Kidney (tissue), 2 donors: ENCODE measurements around the gene C17orf58.

GRCh38 chr17:67947453-67948522 is 48.5 kb downstream of the C17orf58 start:
- PRO-cap, result no peak
- RRBS, result no CpG with 5 or more reads among the region's 15 CpGs

DNA sequence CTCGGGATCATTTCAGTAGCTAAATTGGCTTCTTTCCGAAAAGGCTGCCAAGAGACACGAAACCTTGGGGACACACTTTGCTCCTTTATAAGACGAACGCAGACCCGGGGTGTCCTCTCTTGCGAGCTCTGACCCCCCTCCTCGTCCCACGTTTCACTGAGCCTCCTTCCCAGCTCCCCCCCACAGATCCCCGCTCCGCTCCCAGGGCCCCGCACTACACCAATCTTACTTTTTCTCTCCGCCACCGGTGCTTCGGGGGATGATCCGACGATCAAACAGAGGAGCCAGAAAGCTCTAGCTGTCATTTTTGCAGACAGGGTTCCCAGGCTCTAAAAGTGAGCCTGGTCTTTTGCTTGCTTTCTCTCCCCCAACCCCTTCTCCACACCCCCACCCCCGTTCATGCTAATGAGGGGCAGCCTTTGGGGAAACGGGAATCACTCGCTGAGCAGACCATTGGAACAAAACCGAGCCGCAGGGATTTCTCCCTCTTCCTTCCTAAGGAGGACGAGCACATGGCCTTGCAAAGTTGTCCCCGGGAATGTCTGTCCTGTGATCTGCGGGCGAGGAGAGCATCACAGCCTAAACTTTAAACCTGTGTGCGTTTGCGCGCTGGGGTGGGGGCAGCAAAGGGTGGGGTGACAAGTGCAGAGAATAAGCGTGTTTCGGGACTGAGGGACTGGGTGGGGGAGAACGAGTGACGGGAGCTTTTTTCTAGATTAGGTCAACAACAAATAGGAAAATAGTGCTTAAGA is at the start of gene C17orf58:
Gene C17orf58, minus strand, starts transcription at position 576 of the 752 bp plus-strand sequence.
- PRO-cap, result no peak
- RRBS, result 2% methylated on average over 5 of the region's 33 CpGs

GRCh38 chr17:68099862-68100436 is 64.4 kb downstream of the KPNA2 start:
- PRO-cap, result no peak
- RRBS, result no CpG with 5 or more reads among the region's 12 CpGs

GRCh38 chr17:68151676-68153025 is 95.7 kb upstream of the AMZ2 start:
- PRO-cap, result no peak
- RRBS, result 95% methylated on average over 1 of the region's 38 CpGs

DNA sequence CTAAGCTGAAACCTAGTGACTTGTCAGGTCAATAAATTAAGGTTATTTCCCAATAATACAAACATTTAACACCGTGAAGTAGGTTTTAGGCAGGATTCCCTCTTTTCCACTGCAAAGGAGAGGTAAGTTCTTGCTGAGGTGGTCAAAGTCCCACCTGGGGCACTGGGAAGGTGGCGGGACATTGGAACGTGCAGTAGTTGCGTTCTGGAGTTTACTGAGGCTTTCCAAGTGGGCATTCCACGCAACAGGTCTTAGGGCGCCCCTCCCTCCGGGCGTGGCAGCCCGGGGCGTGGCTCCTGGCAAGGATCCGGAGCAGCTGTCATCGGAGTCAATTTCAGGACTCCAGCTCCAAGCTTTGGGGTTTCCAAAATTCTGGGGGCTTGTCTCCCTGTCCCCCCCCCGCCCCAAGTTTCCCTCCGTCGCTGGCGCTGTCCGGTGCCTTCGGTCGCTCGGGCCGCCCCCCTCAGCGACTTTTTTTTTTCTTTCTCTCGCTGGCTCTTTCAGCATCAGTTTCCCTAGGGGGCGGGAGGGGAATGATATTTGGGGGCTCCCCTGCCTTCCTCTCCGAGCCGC is 43.1 kb upstream of the AMZ2 start:
- PRO-cap, result no peak
- RRBS, result 1% methylated on average over 5 of the region's 26 CpGs

GRCh38 chr17:68248187-68248652 is 377 bp downstream of the AMZ2 start:
- PRO-cap, result no peak
- RRBS, result no CpG with 5 or more reads among the region's 22 CpGs

DNA sequence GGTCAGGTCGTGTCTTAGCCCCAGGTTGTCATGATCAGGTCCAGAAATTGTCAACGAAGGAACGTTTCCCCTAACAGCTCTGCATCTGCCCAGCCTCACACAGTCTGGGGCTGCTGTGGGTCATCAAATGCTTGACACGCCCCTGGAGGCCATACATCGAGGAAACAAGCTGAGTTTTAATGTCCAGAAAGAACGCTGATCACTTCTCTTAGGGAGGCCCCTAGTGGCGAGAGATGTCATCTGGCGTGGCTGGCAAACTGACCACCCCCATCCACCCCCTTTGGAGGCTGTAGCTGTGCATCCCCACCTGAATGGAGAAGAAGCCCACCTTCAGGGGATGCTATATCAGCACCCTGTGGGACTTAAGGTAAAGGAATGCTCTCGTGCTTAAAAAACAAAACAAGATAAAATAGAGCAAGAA is 58.3 kb downstream of the WIPI1 start:
- PRO-cap, result no peak
- RRBS, result no CpG with 5 or more reads among the region's 9 CpGs

DNA sequence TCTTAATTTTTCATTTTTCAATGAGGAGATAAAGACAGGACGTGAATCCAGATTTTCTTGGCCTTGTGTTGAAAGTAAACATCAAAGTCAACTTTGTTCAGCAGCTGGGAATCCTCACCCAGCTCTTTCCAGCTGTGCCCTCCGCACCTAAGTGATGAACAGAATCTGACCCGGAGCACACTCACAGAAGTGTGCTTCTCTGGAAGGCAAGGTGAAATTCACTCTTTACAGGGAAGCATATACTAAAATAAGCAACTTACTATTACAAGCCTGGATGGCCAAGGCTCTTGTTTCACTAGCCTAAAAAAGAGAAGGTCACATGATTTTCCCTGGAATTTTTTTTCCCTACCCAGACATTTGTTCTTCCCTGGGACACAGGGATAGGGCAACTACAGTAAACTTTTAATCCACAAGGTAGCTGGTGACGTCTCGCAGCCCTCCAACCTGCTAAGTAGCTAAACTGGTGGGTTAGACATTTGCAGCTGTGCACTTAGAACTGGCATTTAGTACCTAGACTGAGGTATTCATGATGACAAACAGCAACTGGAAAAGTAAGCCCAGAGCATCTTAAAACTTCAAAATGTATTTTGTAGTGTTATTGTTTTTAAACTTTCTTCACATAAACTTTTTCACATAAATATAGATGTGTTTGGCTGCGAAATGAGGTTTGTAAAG is 3.1 kb downstream of the WIPI1 start:
- PRO-cap, result no peak
- RRBS, result no CpG with 5 or more reads among the region's 6 CpGs

DNA sequence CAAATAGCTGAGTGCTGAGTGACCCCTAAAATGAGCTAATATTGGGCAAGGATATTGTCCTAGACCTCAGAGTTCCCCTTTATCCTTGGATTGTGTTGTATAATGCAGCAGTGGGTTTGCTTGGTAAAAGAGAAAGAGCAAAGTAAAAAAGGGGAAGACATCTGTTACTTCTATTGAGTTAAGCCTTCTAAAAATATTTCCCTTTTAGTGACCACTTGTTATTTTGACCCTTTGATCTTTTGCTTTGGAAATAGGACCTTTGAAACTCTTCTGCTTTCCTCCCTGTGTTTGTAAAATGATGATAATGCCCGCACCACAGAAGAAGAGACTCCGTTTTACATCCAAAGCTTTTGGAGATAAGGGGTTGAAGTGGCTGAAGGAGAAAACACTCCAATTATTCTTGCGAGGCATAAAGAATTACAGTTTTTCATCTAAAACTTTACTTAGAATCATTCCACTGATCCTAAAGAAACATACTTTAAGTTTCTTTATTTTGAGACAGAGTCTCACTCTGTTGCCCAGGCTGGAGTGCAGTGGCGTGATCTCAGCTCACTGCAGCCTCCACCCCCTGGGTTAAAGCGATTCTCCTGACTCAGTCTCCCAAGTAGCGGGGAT is 26.9 kb upstream of the PRKAR1A start:
- PRO-cap, result no peak
- RRBS, result no CpG with 5 or more reads among the region's 6 CpGs

GRCh38 chr17:68514683-68515246 is 2.5 kb downstream of the PRKAR1A start:
- PRO-cap, result no peak
- RRBS, result no CpG with 5 or more reads among the region's 8 CpGs

DNA sequence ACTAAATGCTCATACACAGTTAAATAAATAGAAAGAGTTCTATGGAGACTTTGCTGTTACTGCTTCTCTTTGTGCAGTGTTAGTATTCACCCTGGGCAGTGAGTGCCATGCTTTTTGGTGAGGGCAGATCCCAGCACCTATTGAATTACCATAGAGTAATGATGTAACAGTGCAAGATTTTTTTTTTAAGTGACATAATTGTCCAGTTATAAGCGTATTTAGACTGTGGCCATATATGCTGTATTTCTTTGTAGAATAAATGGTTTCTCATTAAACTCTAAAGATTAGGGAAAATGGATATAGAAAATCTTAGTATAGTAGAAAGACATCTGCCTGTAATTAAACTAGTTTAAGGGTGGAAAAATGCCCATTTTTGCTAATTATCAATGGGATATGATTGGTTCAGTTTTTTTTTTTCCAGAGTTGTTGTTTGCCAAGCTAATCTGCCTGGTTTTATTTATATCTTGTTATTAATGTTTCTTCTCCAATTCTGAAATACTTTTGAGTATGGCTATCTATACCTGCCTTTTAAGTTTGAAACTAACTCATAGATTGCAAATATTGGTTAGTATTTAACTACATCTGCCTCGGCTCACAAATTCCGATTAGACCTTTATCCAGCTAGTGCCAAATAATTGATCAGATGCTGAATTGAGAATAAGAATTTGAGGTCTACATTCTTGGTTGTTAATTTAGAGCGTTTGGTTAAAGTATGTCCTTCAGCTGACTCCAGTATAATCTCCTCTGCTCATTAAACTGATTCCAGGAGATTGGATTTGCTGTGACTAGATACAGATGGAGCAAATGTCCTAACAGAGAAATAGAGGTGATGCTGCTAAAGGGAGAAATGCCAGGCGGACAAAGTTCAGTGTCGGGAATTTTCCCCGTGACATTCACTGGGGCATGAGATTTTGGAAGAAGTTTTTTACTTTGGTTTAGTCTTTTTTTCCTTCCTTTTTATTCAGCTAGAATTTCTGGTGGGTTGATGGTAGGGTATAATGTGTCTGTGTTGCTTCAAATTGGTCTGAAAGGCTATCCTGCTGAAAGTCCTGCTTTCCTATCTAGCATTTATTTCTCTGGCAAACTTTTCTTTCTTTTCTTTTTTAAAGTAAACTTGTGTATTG is 18.8 kb downstream of the PRKAR1A start:
- PRO-cap, result no peak
- RRBS, result no CpG with 5 or more reads among the region's 7 CpGs

DNA sequence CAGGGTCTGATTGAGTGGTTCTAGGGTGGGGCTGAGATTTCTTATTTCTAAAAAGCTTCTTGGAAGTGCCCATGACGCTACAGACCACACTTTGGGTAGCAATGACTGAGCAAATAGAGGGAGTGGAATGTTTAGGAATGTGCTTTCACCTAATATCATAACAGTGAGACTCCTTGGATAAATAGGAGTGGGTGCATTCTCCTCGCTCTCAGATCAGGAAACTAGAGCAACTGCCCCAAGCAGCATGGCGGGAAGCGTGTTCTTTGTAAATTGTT is 30.8 kb downstream of the PRKAR1A start:
- PRO-cap, result no peak
- RRBS, result no CpG with 5 or more reads among the region's 4 CpGs

GRCh38 chr17:68591500-68591915 is 9.7 kb downstream of the FAM20A start:
- PRO-cap, result no peak
- RRBS, result no CpG with 5 or more reads among the region's 12 CpGs

DNA sequence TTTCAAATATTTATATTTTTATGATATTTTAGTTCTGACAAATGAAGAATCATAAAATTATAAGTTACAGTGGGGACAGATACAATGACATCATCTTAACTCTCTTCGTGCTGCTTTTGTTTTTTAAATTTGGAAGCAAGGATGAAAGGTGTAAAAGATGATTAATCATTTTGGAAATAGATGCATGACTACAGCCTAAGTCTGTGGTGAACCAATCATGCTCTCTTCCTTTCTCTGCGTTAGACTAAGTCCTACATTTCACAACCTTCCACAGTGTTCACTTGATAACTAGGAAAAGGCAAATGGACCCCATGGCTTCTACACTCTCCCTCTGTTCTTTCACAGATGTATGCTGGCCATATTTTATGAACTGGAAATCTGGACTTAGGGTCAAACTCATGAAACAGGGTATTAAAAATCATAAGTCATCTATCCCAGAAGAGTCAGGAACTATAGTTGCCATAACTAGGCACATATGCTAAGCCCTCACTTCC is 11.4 kb upstream of the FAM20A start:
- PRO-cap, result no peak
- RRBS, result no CpG with 5 or more reads among the region's 2 CpGs

GRCh38 chr17:68820795-68821559 is 134.2 kb downstream of the ABCA8 start:
- PRO-cap, result no peak
- RRBS, result no CpG with 5 or more reads among the region's 8 CpGs

DNA sequence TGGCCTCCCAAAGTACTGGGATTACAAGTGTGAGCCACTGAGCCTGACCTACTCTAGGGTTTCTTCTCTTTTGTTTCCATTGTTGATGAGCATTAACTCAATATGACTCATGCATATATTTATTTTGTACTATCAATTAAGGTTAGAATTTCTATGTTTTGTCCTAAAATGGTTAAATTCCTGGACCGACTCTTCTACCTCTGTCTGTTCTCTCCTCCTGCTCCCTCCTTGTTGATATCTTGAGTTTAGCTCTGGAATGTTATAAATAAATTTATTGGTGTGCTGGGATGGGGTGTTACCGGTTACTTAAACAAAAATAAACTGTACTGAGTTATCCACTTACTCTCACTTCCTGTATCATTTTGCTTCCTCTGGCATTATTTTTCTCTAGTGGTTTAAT is 120.2 kb downstream of the ABCA8 start:
- PRO-cap, result no peak
- RRBS, result no CpG with 5 or more reads among the region's 2 CpGs

- PRO-cap, result no peak
- RRBS, result no CpG with 5 or more reads among the region's 1 CpG
These were observed 11.7 kb downstream of the ABCA8 start for GRCh38 chr17:68943465-68943832.

GRCh38 chr17:69090824-69091374 is 30.2 kb upstream of the ABCA9 start:
- PRO-cap, result no peak
- RRBS, result no CpG with 5 or more reads among the region's 1 CpG

DNA sequence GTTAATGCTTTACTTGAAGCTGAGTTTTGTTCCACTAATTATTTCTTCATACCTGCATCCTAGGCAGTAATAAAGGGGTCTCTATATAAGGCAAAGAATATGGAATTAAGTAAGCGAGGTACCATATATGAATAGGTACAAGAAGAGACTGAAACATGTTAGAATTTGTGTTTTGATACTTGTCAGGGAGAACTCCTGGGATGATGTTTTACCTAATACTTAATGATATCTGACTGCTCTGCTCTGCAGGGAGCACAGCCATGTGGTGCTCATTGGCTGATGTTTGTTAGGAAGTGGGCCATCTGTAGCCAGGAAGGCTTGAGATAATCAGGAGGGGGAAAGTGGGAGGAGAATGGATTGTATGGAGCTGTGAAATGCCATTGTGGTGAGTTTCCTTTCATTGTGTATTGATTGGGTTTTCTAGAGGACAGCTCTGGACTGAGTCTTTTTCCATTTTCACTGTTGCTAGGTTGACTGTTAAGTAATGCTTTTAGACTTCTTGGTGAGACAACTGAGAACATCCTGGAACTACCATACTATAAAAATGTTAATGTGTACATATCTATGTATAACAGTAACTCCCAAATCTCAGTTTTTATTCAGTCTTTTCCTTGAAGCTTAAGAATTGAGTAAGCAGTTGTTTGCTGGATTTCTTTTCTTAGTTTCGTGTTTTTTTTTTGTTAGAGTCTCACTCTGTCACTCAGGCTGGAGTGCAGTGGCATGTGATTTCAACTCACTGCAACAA is 52.8 kb downstream of the MAP2K6 start:
- PRO-cap, result no peak
- RRBS, result no CpG with 5 or more reads among the region's 2 CpGs

DNA sequence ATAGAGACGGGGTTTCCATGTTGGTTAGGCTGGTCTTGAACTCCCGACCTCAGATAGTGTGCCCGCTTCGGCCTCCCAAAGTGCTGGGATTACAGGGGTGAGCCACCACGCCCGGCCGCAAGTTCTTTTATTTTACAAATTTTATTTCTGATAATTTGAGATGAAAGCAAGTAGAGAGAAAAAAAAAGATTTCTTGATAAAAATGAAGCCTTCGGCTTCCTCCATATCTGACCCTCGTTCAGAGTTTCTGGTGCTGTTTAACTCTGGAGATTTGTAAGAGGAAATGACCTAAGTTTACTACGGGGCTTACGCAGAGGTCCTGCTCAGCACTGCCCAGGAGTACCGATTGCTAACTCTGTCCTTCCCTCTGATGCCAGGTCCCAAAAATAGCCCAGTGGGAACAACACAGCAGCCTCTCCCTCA is 174.4 kb upstream of the KCNJ16 start:
- PRO-cap, result no peak
- RRBS, result no CpG with 5 or more reads among the region's 12 CpGs